ENCODE measurements around a stretch of chr11.

DNA sequence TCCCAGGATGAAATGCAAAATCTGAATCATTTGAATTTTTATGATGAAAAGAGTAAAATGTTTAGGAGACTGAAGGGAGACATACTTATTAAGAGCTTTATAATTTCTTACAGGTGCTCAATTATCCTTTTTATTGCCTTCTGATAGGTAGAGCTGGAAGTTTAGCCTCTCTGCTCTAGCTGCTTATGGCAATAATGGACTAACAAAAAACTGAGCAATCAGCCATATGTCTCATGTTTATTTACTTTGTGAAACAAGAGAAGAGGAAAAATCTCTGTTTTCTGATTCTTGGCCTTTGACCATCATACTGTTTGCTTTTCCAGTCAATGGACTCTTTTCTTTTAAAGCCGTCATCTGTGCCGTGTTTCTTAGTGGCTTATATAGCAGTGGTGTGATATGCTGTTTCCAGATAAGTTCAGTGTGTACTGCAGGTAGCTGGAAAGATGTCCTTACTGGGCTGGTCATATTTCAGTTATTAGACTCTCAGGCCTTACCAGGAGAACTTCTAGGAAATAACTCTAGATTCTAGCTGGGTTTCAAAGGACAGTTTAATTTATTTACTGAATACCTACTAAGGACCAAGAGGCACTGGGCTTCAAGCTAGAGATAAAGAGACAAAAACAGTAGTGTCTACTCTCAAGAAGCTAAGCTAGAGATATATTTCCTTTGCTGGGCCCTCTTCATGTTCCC, 33.6 kb upstream of the TECTA start:
- PRO-cap: no peak

- PRO-cap: no peak
These were observed 810 bp upstream of the SC5D start for GRCh38 chr11:121291719-121292203.

- PRO-cap: no peak
These were observed 29.4 kb upstream of the SORL1 start for GRCh38 chr11:121422552-121423195.

DNA sequence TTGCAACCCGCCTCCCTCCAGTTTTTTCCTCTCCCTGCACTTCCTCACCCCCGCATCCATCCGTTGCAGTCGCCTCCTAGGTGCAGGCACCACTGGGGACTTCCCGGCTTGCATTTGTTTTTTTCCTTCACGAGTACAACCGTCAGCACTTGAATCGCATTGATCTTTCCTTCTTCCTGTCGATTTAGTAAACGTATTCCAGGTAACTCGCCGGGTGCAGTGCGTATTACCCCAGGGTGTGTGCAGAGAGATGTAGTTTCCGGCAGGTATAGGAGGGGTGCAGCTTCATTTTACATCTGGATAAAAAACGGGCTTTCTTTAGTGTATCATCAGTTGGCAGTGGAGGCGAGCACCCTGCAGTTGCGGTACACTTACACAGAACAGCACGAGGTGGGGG, 511 bp downstream of the SORL1 start:
- PRO-cap: bidirectional peak, plus-strand start at position 332 of the sequence, minus-strand start at position 102 of the sequence

GRCh38 chr11:121495905-121496657, 44.0 kb downstream of the SORL1 start:
- PRO-cap: no peak

DNA sequence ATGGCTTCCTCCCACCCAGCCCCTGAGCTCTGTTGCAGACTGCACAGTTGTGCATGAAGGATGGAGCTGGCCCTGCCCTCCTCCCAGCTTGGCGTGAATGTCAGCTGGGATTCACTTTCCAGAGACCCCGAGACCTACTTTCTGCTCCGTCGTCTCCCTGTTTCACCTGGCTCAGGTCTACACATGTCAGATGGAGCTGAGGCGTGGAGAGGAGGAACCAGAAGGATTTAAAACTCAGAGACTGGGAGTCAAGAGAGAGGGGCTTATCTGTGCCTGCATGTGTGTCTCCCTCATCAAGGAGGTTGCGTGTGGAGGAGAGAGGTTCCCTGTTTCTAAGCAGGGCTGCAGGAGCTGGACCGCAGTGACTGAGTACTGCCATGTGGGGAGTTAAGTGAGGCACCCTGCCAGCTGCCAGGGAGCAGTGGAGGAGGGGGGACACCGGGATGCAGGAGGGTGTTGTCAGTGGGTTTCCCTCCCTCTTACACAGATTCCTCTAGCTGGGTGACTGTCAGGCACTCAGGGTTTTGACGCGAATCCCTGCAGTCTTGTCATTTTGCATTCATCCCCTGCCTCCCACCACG, 120.3 kb downstream of the SORL1 start:
- PRO-cap: no peak

DNA sequence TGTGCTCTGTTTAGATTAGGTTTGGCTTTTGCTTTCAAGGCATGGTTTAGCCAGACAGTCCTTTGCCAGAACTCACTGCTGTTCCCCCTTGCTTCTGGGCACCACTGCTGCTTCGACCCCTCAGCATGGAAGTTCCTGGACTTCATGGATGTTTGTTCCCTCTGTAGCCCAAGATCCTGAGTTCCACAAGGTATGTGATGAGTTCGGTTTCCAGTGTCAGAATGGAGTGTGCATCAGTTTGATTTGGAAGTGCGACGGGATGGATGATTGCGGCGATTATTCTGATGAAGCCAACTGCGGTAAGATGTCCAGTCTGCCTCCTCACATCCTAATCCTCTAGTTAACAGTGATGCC, 137.0 kb downstream of the SORL1 start:
- PRO-cap: no peak

DNA sequence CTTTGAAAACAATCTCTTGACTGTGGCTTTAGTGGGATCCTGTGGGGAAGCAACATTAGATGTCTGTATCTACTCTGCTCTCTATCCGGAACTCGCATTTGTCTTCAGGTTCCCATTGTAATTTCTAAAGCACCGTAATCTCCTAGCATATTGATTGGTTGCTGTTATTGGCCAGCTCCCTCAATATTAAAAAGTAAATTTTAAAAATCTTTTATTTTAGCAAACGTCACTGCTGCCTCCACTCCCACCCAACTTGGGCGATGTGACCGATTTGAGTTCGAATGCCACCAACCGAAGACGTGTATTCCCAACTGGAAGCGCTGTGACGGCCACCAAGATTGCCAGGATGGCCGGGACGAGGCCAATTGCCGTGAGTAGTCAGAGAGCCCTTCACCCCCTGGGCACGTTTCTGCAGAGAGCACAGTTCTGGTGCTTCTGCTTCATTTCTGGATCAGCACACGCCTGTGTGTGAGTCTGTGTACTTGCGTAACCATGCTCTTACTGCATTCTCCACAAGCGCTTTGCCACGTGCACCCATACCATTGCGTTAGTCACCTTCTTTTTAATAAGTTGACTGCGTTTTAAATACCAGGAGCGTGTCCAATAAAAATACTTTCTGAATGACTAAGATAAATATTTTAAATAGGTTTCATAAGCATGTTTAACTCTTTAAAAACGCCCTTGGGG, 143.4 kb downstream of the SORL1 start:
- PRO-cap: no peak

- PRO-cap: no peak
These were observed 219.3 kb downstream of the SORL1 start for GRCh38 chr11:121671025-121672233.

DNA sequence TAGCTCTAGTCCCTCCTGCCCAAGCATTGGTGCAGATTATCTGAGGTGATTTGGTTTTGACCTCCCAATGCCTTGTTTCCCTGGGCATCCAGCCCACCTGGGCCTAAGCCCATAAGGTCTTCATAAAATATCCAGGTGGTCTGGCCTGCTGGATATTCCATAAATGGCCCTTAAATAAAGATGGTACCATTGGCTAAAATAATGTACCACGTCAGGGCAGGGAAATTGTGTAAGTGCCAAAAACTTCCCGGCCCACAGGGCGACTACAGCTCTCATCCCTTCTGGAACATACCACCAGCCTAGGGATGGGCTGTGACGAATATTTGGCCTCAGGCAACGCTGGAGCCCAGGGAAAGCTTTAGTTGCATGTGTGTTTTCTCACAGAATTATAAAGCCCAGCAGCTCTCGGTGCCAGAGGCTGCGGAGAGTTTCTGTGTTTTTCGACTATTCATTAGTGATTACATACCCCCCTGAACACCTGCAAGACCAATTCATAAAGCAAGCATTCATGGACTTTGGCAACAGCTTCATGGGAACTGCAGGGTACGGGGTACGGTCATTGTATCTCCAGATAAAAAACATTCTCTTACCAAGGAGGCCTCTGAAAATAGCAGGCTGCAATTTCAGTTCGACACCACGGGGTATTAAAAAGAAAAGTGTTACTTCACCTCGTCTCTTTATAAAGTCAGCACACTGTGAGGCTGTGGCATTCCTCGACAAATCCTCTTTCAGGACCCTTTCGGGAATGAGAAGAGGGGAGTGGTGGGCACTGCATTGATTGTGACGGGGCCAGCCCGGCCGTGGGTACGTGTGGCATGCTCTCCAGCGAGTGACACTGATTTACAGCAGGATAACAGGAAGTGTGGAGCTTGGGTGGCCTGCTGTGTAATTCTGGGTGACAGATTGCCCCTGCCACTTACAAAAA, 244.1 kb downstream of the SORL1 start:
- PRO-cap: no peak

DNA sequence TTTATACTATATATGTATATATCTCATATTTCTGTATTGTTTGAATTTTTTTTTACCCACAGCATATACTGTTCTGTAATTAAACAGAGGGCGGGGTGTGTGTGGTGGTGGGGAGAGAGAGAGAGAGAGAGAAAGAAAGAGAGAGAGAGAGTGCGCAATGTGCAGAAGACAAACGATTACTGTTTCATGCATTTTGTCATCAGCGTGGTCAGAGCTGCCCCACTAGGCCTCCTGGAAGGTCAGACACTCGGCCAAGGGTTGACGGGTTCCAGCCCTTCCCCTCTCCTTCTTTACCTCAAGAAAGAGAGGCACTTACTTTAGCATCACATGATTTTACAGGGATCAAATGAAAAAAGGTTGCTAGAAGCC, 269.8 kb downstream of the SORL1 start:
- PRO-cap: no peak

DNA sequence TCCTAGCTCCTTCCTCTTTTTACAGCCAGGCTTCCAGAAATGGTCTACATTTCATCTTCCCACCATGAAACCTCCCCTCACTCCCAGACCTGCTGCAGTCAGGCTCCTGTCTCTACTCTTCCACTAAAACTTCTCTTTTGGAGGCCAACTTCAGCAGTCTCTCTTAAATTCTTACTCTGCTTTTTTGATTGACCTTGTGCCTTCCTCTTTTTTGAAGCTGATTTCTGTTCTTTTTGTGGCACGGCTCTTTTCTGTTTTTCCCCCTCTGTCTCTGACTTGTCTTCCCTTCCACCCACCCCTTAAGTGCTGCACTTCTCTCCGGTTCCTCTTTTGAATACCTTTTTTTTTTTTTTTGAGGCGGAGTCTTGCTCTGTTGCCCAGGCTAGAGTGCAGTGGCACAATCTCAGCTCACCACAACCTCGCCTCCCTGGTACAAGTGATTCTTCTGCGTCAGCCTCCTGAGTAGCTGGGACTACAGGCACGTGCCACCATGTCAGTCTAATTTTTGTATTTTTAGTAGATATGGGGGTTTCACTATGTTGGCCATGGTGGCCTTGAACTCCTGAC, 211.9 kb downstream of the BLID start:
- PRO-cap: no peak

GRCh38 chr11:121959484-121959796, 156.6 kb downstream of the BLID start:
- PRO-cap: no peak

- PRO-cap: no peak
These were observed 43.2 kb upstream of the BLID start for GRCh38 chr11:122159046-122159818.

DNA sequence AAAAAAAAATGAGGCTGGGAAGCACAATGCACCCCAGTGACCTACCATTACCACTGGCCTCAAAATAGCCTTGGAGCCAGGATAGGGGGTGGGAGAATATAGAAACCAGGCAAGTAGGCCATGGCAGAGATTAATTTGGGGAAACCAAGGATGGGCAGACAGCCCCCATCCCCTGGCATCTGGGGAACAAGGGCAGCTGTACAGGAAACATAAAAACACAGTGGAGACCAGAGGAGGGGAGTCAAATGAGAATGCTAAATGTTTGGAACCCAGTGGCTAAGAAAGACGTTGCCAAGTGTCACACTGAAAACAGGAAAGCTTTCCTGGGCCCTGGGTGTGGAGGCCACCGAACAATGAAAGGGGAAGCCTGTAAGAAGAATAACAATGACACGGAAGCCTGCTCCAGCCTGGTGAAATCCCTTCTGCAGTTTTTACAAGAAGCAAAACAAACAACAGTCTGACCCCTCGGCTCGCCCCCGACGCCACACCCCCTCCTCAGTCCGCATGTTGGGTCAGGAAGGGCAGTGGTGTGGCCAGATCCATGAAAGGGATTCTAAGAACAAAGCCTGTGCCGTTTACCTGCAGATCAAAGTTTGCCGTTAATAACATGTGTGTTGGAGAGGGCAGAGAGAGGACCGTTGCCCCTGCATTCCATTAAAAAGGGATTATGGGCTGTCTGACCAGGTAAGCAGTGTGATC, 113.5 kb upstream of the BLID start:
- PRO-cap: no peak

DNA sequence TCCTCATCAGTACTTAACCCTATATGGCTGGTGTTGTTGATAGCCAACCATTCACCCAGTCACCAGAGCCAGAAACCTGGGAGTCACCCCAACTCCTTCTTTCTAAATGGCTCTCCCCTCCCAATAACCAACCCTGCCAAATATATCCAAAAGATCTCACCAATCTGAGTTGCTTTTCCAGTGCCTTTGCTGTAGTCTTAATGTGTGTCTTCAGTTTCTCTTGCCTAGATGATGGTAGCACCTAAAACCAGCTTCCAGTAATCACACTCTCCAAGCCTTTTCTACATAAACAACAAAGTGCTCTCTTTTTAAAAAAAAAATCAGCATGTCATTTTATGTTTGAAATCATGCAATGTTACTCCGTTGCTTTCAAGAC, 206.1 kb upstream of the BLID start:
- PRO-cap: no peak

- PRO-cap: no peak
These were observed 1.3 kb upstream of the UBASH3B start for GRCh38 chr11:122654324-122654598.

DNA sequence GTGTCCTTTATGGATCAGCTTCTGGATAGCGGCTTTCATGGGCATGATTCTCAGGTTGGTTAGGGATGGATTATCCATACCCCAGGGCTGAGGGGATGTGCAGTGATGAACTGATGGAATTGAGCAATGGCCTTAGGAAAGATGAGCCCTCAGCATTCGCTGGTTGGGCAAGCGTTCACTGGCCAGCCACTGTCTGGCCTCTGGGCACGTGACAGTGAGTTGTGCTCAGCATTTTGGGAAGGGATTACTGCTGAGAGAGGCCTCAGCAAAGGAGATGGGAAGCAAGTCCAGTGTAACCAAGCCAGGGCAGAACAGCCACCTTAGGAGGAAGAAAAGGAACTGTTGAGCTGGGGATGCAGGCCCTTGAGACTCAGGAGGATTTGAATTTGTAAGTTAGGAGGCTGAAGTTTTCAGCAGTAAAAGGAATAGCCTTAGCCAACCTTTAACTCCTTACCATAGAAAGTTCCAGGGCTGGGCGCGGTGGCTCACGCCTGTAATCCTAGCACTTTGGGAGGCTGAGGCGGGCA, 17.4 kb downstream of the UBASH3B start:
- PRO-cap: no peak

- PRO-cap: no peak
These were observed 61.6 kb downstream of the UBASH3B start for GRCh38 chr11:122716948-122717632.

GRCh38 chr11:122984097-122985093, 2.8 kb upstream of the BSX start:
- PRO-cap: no peak

Measured in ileum (tissue), 1 donor.